ENCODE measurements around the genes CMC2 and C16orf46.

- PRO-cap, result no peak
These were observed 704.2 kb downstream of the MAF start for GRCh38 chr16:78896107-78896955.

DNA sequence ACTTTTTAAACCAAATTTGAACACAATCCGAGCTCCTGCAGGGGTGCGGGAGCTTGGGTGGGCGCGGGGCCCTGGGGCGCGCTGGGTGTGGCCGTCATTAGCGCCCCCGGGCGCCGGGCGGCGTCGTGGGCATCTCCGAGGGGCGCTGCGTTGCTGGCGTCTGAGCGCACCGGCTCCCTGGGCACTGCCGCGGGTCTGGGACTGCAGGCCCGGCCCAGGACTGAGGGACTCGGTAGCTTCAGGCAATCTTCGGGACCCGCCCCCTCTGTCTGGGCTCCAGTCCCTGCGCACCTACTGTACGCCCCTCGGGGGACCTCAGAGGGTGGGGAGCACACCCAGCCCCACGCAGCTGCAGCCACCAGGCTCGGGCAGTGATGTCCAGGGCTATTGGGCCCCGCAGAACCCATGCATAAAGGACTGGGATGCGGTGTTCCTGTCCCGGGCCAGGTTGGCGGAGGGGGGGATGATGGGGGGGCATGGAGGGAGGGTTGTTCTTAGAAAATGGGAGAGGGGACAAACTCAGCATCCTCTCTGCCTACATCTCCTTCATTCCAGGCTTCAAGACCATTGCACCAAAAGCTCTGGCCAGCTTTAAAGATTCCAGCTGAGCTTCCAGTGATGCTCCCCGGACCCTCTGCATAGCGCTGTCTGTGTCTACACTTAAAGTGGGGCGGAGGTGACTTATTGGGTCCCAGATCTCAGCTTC, 10.6 kb downstream of the MAF start:
- PRO-cap, result bidirectional peak, plus-strand start at position 184 of the sequence, minus-strand start at position 197 of the sequence

GRCh38 chr16:79597963-79598270, 2.6 kb downstream of the MAF start:
- PRO-cap, result no peak

GRCh38 chr16:79712210-79712640, 111.7 kb upstream of the MAF start:
- PRO-cap, result no peak

DNA sequence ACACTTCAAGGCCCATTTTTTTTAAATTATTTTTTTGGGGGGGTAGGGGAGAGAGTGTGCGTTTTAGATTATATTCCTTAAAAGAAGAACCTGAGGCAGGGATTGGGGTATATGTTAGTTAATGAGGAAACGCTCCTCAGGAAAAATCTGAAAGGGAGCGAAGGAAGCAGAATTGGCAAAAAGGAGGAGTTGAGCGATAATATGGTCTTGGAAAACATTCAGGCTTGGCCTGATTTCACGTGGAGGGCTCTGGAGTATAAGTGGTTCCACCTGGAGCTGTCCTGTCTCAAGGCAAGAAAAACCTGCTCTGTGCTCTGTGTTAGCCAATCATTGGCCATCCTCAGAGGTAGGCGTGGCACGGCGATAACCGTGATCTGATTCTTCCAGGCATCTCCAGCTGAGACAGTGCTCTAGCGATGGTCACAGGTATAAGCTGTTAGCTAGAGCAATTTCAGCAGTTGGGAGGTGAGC, 450.4 kb upstream of the MAF start:
- PRO-cap, result no peak

GRCh38 chr16:80056528-80056727, 455.9 kb upstream of the MAF start:
- PRO-cap, result no peak

DNA sequence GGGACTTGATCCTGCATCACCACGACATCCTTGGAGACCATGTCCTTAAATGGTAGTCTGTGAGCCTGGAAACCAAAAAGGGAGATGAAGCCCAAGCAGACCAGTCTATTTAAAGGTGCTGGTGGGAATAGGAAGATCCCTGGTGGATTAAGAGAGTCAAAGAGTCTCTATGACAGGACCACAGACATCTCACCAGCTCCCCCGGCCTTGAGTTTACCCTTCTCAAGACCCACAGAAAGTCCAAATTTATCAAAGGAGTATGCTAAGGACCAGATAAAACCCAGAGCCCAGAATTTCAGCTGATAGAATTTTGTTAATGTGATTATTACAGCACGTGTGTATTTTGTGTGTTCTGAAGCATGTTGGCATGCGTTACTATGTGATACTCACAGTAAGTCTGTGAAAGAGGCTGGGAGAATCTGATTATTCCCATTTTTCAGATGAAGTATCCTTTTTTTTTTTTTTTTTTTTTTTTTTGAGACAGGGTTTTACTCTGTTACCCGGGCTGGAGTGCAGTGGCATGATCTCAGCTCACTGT, 33.0 kb upstream of the DYNLRB2 start:
- PRO-cap, result no peak

DNA sequence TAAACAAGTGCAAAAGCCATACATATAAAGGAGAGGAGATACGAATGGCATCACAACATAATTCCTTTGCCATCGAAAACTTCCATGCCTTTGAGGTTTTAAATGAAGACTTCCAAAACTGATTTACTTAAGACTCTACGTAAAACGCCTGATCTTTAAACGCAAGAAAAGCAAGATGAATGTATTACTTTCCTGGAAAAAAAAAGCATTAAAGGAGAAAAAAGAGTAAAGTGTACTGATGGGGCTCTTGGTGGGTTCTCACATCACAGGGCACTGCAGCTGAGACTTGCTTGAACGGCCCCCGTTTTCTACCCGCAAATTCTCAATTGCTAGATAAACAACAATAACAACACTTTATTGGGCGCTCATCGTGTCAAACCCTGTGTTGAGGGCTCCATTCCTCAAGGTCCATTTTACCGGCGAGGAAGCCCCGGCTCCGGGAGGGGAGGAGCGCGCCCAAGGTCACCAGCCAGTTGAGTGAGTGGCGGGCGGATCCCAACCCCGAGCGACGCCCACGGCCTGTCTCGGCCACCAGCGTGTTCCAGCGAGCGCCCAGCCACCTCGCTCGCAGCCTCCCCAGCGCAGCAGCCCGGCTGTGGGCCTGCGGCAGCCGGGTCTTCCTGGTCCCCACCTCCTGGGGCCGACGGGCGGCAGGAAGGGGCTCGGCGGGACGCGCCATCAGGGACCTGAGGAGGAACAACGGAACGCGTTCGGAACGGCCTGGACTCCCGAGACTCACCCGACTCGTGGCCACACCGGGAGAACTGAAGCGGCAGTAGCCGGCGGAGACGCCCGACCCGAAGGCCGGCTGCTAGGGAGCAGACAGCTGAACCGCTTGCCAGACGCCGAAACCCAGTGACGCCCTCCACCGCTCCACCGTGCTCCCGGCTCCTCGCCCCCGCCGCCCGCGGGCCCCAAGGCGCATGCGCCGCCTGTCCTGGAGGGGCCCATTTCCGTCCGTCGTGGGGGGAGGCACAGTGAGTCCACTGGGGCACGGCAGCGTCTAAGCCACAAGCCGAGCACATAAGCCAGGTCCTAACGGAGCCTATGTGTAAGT, at the start of gene CMC2:
Gene CMC2, minus strand, starts transcription at position 891 of the 1,057 bp plus-strand sequence.
- PRO-cap, result bidirectional peak, plus-strand start at position 520 of the sequence, minus-strand start at position 415 of the sequence; bidirectional peak, plus-strand start at position 587 of the sequence, minus-strand start at position 597 of the sequence; bidirectional peak, plus-strand start outside the sequence, minus-strand start at position 857 of the sequence

DNA sequence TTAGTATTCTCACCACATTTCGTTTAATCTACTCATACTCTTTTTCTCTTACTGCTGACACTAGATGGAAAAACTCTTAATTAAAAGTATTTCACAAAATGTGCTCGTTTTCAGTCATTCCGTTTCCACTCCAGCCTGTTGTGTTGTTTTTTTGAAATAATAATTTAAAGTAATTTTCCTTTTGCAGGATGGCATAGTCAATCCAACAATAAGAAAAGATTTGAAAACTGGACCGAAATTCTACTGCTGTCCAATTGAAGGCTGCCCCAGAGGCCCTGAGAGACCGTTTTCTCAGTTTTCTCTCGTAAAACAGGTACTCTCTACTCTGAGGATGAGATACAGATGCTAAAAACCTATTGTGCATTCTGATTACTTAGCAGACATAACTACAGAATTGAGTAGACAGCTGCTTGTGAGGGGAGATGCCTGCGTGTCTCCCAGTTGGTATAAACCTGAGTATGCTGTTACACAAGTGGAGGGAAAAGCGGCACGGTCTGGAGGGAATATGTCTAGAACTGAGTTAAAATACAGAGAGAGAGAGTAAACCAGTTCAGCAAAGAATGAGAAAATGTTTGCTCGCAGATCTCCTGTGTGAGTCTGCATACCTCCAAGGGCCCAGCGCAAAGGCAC, 5.6 kb downstream of the ATMIN start:
- PRO-cap, result no peak

DNA sequence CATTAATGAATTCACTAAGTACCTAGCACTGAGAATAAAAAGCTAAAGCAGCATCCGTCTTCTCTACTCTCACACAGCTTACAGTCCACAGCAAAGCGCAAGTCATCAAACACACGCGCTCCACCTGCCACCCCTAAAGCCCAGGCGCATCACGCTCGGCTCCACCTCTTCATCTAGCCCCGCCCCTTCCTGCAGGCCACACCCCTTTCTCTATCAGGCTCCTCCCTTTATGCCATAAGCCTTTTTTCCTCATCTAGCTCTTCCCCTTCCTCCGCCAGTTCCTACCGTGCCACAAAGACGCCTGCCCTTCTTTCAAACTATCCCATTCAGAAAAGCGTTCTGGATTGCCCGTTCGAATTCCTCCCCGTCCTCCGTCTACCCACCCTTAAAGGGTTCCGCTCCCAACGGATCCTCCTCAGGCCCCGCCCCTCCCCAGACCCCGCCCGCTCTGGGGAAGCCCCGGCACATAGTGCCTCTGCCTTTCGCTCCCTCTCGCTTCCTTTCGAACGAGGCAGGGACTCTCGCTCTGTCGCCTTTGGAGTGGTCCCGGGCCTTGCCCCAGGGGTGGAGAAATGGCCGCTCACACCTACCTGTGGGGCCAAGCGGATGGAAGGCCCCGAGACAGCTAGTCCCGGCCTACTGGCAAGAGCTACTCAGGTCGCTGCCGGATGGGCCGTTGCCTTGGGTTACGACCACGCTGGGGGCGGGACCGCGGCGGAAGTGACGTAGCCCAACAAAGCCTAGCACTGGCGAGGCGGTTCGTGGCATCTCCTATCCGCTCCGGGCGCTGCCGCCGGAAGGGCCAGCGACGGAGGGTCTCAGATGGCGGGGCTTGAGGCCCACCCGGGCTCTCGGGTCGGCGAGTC, at the start of gene C16orf46:
Gene C16orf46, minus strand, starts transcription at position 693 of the 866 bp plus-strand sequence.
- PRO-cap, result bidirectional peak, plus-strand start at position 277 of the sequence, minus-strand start at position 107 of the sequence; bidirectional peak, plus-strand start at position 501 of the sequence, minus-strand start at position 377 of the sequence; bidirectional peak, plus-strand start at position 774 of the sequence, minus-strand start at position 615 of the sequence

- PRO-cap, result no peak
These were observed 37.3 kb upstream of the GCSH start for GRCh38 chr16:81133433-81134042.

DNA sequence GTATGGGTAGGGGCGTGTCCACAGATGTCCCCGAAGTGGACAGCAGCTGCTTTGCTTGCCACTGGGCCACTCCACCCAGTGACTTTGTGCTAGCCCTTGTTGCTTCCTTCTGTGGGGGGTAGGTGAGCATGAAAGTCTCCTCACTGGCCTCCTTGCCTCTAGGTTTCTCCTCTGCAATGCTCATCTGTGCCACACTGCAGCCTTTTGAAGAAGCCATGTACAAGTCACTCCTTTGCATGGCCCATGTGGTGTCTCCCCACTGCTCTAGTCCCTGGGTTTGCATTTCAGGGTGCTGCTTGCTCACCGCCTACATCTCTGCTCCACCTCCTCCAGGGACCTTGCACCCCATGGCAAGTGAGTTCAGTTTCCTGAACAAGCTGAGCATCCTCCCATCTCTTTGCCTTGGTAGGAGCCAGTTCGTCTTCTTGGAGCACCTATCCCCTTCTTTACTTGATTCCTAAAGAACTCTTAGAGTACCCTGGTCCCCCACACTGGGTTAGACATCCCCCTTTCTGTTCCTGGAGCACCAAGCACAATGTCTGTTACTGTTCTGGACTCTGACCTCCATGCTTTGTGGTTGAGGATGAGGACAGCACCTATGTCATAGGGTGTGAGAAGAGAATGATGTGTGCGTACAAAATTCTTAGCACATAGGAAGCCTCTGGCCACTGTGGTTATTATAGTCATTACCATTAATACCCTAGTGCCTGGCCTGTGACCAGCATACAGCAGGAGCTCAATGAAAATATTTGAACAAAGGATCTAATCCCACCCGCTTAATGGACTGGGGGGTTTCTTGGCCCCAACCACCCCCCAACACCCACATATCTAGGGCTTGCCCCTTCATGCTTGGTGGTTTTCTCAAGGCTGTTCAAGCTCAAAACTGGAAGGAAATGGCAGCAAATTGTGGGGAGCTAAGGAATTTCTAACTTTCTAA, 1.8 kb upstream of the CMIP start:
- PRO-cap, result no peak

DNA sequence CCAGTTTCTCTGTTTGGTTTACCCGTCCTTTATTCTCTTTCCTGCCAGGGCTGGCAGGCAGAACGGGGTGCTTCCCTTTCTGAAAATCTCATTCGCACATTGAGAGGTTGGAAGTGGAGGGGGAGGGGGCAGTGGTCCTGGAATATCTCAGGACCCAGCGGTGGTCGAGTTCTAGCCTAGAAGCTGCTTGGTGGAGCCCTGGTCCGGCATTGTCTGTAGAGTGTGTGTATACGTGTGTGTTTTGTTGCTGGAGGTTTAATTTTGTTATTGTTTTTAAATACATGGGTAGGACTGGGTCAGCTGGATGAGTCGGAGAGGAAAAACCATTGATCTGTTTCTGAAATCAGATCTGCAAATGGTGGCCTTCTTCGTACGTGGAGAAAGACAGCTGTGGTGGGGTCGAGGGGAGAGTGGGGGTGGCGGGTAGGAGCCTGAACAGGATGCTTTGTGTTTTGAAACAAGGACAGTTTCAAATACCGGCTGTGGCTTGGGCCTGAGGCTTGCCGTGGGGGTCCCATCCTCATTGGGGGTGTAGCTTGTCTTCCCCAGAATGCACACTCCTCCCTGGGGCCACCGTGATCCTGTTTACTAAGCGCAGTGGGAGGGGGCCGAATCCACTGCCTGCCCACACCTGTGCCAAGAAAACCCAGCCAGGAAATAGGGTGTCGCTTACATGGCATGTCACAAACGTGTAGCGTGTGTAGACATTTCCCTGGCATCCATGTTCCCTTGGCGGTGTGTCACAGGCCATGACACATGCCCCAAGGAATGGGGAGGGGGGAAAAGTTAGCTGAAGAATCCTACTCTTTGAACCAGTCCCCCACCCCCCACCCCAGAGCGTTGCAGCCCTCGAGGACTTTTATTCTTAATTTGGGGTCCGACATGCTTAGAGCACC, 1.7 kb downstream of the CMIP start:
- PRO-cap, result bidirectional peak, plus-strand start outside the sequence, minus-strand start at position 648 of the sequence

DNA sequence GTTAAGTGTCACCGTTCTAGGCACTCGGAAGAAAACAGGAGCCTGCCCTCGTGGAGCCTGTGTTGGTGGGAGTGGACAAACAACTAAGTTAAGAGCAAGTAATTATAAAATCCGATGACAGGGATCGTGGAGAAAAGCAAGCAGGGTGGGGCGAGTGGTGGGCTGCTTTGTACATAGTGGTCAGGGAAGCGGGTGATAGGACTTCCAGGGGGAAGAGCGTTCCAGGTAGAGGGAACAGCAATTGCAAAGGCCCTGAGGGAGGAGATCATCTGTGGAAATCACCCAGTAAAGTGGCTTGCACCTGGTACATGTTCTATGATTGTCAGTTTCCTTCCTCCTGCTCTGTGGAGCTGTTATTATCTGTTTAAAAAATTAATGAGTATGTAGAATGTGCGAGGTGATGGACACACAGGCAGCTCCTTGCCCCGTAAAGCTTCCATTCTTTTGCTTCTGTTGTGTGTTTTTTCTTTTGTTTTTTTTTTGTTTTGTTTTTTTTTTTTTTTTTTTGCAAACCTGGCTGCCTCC, 7.9 kb downstream of the CMIP start:
- PRO-cap, result no peak

- PRO-cap, result no peak
These were observed 16.3 kb downstream of the CMIP start for GRCh38 chr16:81460796-81461515.

- PRO-cap, result bidirectional peak, plus-strand start at chr16:81470237, minus-strand start at chr16:81470045
These were observed 25.2 kb downstream of the CMIP start for GRCh38 chr16:81469302-81470624.

- PRO-cap, result no peak
These were observed 94.3 kb downstream of the CMIP start for GRCh38 chr16:81538869-81539415.

GRCh38 chr16:81546624-81547294, 102.2 kb downstream of the CMIP start:
- PRO-cap, result no peak

DNA sequence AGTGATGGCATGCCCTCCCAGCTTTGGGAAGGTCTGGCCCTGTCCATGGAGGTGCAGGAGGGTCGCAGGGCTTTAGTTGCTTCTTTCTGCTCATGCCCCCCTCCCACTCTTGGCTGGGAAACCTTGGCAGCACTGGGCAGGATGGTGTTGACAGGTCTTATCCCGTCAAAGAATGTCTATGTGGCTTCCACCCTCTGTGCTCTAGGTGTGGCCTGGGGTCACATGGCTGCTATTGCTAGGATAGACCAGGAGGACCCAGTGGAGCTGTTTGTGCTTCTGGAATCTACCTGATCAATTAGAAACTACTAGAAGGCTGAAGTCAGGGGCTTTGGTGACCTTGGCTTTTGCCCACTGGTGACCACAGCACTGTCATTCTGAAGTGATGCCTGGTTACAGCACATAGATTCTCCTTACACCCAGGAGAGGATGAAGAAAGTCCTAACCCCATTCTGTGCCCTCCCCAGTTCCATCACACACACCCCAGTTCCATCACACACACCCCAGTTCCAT, 105.8 kb downstream of the CMIP start:
- PRO-cap, result no peak

- PRO-cap, result no peak
These were observed 108.4 kb downstream of the CMIP start for GRCh38 chr16:81552897-81553564.

All from sciatic nerve (tissue), 1 donor.